Parietal lobe (tissue), 2 donors: ENCODE measurements around a stretch of chr7.

GRCh38 chr7:155678421-155678882 lies 34.0 kb downstream of the RBM33 start:
- RAMPAGE, long total RNA, result no peak

GRCh38 chr7:155752575-155753771 lies 59.3 kb downstream of the SHH start:
- RAMPAGE, long total RNA, result no peak

DNA sequence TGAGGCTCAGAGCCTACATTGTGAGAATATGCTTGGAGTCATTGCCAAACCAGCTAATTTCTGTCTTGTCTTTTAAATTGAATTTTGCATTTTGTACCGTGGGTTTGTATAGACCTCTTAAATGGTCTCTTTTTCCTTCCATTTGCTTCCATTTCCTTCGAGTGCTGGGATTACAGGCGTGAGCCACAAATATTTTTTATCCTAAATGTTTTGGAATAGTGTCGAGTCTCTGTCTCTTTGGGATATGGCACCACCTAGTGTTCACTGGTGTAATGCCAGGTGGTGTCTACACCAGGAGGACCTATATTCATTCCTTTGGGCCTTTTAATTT lies 44.0 kb downstream of the SHH start:
- RAMPAGE, long total RNA, result no peak

- RAMPAGE, long total RNA, result no peak
These were observed 42.8 kb downstream of the SHH start for GRCh38 chr7:155769128-155770108.

- RAMPAGE, long total RNA, result no peak
These were observed 5.1 kb downstream of the SHH start for GRCh38 chr7:155807137-155807672.

DNA sequence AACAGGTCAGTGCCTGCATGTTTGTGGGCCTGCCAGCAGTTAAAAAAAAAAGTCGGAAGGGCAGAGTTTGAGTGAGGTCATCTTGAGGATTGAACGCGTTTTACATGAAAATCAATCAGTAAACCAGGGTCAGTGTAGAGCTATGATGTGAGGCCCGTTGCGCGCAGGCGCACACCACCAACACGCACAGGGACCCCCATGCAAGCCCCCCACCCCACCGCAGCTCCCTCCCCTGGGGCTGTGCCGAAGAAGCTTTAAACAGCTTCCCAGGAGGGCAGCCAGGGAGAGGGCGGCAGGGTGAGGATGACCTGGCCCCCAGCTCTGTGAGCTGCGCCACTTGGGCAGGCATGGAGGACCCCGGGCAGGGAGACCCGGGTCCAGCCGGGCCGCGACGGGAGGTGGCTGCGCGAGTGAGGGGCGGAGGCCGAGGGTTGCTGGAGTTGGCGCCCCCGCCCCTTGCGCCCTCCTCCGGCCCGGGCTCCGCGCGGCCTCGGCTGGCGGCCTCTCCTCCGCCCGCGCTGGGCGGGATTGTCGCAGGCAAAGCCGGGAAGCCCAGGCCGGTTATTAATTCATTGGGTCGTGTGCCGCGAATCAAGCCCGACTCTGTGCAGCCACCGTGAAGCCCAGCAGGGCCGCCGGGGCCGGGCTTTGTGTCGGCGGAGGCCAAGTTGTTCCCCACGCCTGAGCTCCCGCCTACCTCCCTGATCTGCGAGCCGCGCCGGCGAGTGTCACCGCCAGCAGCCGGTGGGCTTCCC lies 4.0 kb downstream of the SHH start:
- RAMPAGE, long total RNA, result no peak

- RAMPAGE, long total RNA, result no peak
These were observed 2.7 kb downstream of the SHH start for GRCh38 chr7:155809597-155809972.

DNA sequence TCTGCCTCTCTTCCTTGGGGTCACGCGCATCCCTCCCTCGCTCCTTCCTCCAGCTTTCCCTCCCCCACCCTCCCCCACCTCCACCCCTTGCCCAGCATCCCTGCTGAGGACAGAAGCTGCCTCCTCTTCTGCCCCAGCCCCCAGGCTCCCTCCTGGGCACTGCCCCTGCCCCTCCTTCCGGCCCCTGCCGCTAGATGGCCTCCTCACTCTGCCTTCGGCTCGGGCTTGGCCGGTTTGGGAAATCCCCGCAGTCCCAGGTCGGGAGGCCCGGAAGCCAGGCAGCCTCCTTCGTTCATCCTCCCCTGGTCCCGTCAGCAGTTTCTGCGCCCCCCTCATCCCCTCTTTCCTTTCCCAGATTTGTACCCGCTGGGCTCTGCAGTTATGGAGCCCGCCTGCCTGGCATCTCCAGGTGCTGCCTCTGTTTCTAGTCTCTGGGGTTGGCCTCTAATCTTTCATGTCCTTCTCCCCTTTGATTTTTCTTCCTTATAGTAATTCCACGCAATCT lies 3.0 kb upstream of the SHH start:
- RAMPAGE, long total RNA, result no peak

GRCh38 chr7:155953664-155954103 lies 141.4 kb upstream of the SHH start:
- RAMPAGE, long total RNA, result no peak

DNA sequence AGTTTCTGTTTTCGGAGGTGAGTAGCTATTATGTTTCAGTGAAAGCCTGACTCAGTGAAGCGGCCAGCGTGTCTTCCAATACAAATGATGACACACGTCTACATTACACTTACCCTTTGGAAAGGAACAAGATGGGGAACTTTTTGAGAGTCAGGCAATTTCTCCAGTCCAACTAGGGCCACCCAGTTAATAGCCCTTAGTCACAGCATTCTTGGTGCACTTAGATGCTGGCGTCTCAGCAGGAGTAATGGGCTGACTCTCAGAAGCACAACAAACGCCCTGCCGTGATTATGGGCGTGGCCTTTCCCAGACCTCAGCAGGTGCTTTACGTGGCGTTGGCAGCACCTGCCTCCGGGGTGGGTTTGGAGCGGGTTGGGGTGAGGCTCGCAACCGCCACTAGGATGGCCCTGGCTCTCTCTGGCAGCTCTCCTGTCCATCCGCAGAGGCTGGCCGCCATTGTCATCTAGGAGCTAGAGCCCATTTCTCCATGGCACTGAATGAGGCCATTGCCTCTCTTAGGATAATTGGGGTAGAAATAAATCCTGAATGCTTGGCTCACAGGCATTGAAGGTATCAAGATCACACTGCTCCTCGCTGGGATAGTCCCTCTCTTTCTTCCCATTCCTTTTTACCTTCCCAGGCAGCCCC lies 147.7 kb upstream of the SHH start:
- RAMPAGE, long total RNA, result no peak

- RAMPAGE, long total RNA, result no peak
These were observed 150.1 kb upstream of the SHH start for GRCh38 chr7:155962240-155962843.

DNA sequence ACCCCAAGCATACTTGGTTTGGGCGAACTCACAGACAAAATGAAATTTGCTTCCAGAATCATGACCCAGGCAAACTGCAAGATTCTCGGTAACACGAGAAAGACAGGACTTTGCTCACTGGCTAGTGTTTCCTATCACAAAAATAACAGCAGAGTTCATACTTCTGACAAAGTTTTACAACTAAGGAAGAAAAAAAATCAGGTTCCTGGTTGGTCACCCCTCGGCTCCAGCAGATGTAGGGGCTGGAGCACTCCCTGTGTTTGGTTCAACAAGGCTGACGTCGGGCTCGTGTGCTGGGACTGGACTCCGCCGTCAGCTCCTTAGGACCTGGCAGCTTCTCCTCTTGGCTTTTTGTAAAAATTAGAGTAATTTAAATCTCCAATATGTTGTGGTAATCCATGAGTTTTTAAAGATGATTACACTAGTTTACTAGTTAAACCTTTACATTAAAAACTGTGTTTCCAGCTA lies 115.7 kb upstream of the RNF32 start:
- RAMPAGE, long total RNA, result no peak

DNA sequence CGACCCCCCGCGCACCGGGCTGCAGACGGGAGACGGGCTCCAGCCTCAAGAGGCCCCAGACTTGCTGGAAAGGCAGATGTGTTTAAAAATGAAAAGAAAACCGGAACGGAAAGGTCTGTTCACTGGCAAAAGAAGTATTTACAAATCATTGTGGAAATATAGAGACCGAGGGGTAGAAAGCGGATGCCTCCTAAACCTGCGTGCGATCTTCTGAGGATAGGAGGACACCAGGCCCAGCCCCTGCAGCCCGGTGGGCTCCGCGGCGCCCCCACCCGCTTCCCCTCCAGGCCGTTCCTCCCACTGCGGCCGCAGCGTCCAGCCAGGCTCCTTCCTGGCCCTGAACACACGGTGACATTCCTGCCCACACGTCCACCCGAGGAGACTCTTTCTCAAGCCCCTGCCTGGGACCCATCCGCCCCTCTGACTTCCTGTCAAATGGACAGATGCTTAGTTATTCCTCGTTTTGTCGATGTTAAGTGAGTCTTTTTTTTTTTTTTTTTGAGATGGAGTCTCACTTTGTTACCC lies 32.5 kb upstream of the RNF32 start:
- RAMPAGE, long total RNA, result no peak

DNA sequence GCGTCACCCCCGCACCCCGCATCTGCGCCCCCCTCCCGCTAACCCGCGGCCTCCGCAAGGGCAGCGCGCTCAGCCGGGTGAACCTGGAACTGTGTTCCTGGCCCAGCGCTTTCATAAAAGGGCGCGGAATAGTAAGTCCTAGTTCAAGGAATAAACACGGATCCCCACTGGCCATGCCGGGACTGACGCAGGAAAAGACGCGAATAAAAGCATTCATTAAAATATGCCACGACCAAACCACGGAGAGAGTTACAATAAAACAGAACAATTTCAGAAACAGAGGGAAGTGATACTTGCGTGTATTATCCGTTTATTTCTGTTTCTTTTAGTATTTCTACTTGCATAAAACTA lies 23.6 kb upstream of the RNF32 start:
- RAMPAGE, long total RNA, result no peak

GRCh38 chr7:156667938-156668823 lies 27.6 kb downstream of the RNF32 start:
- RAMPAGE, long total RNA, result no peak

DNA sequence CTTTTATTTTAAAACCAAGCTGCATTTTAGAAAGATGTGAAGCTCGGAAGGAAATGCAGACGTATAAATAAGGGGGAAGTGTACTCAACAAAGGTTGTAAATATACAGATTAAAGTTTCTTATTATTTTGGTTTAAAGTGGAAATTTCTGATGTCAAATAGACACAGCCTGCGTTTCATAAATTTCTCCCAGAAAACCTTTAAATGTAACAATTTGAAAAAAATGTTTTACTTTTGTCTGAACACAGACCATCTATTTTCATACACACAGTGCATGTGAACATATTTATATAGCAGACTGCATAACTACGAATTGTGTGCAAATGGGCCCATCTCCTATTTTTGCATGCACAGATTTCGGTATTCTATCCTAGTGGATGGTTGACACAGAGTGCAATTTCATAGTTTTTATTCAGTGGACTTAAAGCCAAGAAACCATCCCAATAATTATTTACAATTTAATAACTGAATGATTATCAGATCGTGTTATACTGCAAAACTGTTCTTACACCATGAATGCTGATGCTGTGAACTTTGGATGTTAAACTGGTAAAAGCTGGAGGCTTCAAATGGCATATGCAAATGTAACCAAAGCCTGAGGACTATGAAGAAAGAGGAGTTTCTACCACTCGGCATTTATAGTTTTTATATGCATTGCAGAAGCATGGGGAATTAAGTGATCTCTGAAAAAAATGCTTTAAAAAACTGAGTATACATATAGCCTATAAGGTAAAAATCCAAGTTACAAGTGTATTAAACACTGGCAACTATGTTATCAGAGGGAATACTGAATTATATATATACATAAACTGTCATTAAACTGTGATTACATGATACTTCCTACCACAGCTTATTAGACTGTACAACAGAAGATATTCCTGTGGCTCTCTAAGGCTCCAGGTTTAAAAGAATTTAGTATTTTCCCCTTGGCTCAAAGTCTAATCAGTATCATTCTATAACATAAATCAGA lies 42.3 kb downstream of the RNF32 start:
- RAMPAGE, long total RNA, result no peak

- RAMPAGE, long total RNA, result no peak
These were observed 115.8 kb downstream of the RNF32 start for GRCh38 chr7:156756278-156756850.

GRCh38 chr7:156801318-156801762 lies 91.6 kb downstream of the LMBR1 start:
- RAMPAGE, long total RNA, result no peak

DNA sequence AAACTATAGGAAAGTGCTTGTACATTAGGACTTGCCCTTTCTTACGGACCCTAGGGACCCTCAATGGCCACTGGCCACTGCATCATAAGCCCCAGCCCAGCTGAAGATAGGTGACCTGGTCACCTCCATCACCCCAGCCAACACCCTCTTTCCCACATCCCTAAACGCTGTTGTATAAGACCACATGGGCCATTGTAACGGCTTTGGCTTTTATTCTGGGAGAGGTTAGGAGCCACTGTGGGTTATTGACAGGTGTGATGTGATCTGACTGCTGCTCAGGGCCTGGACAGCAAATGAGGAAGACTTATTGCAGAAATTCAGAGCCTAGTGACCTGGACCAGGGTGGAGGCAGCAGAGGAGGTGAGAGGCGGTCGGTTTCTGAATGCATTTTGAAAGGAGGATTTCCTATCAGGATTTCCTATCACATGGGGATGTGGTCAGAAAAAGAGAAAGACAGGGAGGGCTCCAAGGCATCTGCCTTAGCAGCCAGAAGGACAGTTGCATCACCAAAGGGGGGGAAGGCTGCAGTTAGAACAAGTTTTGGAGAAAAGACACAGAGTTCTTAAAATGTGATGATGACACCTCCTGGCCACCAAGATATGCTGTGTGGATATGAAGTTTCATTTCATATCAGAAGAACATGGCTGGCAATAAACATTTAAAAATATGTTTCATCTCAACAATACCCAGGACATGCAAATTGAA lies 2.3 kb upstream of the LMBR1 start:
- RAMPAGE, long total RNA, result no peak

GRCh38 chr7:156903510-156903917 lies 10.5 kb upstream of the LMBR1 start:
- RAMPAGE, long total RNA, result no peak